Lung (tissue), 4 donors: ENCODE results near the genes SYNM, LRRC28 and ADAMTS17.

DNA sequence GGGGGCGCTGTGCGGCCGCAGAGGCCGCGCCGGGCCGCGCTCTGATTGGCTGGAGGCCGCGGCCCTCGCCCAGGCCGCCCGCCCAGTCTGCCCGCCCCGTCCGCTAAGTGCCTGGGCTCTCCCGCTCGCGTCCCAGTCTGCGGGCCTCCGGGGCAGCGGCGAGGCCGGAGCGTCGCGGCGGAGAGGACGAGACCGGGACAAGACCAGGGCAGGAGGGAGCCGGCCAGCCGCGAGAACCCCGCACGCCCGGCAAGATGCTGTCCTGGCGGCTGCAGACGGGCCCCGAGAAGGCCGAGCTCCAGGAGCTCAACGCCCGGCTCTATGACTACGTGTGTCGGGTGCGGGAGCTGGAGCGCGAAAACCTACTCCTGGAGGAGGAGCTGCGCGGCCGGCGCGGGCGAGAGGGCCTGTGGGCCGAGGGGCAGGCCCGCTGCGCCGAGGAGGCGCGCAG is at the start of gene SYNM:
Gene SYNM, plus strand, starts transcription at position 135 of the 451 bp plus-strand sequence.
- PRO-cap, result unidirectional peak, plus-strand start at position 135 of the sequence
- RAMPAGE, long total RNA, result no peak
- RRBS, result 3% methylated on average over 29 of the region's 59 CpGs

- PRO-cap, result bidirectional peak, plus-strand start at chr15:99251516, minus-strand start at chr15:99251217
- RAMPAGE, long total RNA, result no peak
- RRBS, result under 1% methylated on average over 10 of the region's 68 CpGs
Measured at GRCh38 chr15:99250641-99251590, at the start of gene LRRC28. LRRC28 (plus strand) TSS chr15:99251481.

DNA sequence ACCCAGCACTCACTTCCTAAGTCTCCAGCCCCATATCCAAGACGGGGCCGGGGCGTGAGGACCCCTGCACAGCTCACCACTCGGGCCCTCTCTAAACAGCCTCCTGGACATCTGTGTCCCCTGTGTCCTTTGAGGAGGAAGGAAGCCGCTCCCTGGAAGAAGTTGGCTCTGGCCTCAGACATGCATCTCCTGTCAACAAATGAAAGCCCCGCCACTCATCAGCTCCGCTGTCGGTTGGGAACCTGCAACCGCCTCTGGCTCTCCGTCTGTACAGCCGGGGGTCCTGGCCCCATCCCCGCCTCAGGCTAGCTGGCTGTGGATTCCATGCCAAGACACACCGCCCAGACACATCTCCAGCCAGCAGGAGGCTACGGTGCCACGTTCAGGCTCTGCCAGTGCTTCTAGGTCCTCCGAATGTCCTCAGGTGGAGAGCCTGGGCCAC is 140.0 kb upstream of the MEF2A start:
- PRO-cap, result no peak
- RAMPAGE, long total RNA, result no peak
- RRBS, result no CpG with 5 or more reads among the region's 16 CpGs

- PRO-cap, result no peak
- RAMPAGE, long total RNA, result no peak
- RRBS, result 52% methylated on average over 5 of the region's 13 CpGs
Measured at GRCh38 chr15:99437798-99438235, 128.0 kb upstream of the MEF2A start.

- PRO-cap, result no peak
- RAMPAGE, long total RNA, result no peak
- RRBS, result no CpG with 5 or more reads among the region's 20 CpGs
Measured at GRCh38 chr15:99454688-99455457, 110.9 kb upstream of the MEF2A start.

- PRO-cap, result no peak
- RAMPAGE, long total RNA, result no peak
- RRBS, result no CpG with 5 or more reads among the region's 17 CpGs
Measured at GRCh38 chr15:99476460-99477073, 89.2 kb upstream of the MEF2A start.

DNA sequence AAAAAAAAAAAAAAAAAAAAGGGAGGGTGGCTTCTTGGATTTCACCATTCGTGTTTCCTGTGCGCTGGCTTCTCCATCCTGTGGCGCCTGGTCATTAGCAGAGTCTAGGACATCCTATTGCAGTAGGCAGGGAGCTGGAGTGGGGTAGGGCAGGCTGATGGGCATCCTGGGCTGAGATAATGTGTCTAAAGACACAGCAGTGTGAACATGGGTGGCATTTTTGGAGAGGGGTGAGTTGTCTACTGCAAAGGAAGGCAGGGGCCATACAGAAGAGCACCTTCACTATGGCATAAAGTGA is 65.5 kb upstream of the MEF2A start:
- PRO-cap, result no peak
- RAMPAGE, long total RNA, result no peak
- RRBS, result no CpG with 5 or more reads among the region's 3 CpGs

DNA sequence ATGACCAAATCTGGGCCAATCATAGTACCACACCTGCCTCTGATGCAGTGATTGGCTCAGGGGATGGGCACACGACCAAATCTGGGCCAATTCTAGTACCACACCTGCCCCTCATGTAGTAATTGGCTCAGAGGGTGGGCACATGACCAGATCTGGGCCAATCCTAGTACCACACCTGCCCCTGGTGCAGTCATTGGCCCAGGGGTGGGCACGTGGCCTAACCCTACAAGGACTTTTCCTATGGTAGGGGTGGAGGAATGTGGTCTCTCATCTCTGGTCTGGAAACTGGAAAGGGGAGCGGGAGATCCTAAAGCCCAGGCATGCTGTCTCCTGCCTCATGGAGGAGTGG is 56.9 kb upstream of the MEF2A start:
- PRO-cap, result no peak
- RAMPAGE, long total RNA, result no peak
- RRBS, result no CpG with 5 or more reads among the region's 3 CpGs

DNA sequence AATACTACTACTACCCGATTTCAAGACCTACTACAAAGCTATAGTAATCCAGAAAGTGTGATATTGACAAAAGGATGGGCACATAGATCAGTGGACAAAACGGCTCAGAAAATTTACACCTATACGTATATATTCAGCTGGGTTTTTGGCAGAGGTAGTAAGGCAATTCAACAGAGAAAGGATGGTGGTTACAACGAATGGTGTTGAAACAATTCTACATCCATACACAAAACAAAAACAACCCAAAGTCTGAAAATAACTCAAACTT is 35.5 kb downstream of the LYSMD4 start:
- PRO-cap, result no peak
- RAMPAGE, long total RNA, result no peak
- RRBS, result no CpG with 5 or more reads among the region's 4 CpGs

DNA sequence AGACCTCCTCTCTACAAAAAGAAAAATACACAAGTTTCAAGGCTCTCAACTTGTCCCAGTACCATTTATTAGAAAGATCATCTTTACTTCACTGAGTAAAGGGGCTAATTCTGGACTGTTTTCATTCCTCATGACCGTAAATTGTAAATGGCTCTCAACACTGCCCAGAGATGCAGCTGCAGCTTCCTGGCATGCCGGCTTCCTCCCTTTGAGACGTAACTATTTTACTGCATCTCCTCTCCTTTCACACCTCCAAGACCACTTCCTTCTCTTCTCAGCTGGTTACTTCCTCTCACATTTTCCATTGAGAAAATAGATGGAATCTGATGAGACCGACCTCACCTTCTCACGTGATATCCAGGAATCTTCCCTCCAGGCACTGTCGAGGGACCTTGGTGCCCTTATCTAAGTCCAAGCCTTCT is 12.8 kb downstream of the LYSMD4 start:
- PRO-cap, result no peak
- RAMPAGE, long total RNA, result no peak
- RRBS, result no CpG with 5 or more reads among the region's 6 CpGs

- PRO-cap, result unidirectional peak, plus-strand start at chr15:100114299
- RAMPAGE, long total RNA, result no peak
- RRBS, result no CpG with 5 or more reads among the region's 8 CpGs
Measured at GRCh38 chr15:100114020-100114455, 227.7 kb downstream of the ADAMTS17 start.

DNA sequence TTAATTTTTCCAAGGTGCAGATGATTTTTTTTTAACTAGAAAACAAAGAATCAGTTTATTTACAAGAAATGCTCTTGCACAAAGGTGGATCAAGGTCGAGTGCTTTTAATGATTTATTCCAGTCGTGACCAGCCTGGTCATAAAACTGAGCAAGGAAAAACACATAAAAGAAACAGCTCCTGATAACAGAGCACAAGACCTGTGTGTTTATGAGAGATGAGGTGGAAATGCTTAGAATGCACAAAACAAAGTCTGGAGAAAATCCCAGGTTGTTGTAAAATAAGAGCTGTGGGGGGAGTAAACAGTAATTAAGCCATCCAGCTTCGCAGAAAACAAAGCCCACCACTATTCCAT is 139.5 kb downstream of the ADAMTS17 start:
- PRO-cap, result no peak
- RAMPAGE, long total RNA, result no peak
- RRBS, result no CpG with 5 or more reads among the region's 3 CpGs

- PRO-cap, result unidirectional peak, minus-strand start at chr15:100342001
- RAMPAGE, long total RNA, result no peak
- RRBS, result 2% methylated on average over 21 of the region's 52 CpGs
Measured at GRCh38 chr15:100341799-100342553, at the start of gene ADAMTS17. ADAMTS17 (minus strand) TSS chr15:100341975.

DNA sequence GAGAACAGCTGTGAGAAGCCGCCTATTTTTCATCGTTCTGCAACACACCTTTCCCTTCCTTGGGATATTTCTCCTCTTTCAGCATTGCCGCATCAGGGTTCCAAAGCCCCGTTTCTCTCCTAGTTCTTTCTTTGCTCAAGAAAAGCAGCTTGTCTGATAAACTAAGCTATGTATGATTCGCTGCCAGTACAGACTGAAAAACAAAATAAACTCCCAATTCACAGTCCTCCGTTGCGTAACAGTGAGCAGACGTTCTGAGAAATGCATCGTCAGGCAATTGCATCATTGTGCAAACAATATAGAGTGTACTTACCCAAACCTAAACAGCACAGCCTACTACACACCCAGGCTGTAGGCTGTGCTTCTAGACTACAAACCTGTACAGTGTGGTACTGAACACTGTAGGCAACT is 8.8 kb upstream of the ADAMTS17 start:
- PRO-cap, result no peak
- RAMPAGE, long total RNA, result no peak
- RRBS, result no CpG with 5 or more reads among the region's 9 CpGs

DNA sequence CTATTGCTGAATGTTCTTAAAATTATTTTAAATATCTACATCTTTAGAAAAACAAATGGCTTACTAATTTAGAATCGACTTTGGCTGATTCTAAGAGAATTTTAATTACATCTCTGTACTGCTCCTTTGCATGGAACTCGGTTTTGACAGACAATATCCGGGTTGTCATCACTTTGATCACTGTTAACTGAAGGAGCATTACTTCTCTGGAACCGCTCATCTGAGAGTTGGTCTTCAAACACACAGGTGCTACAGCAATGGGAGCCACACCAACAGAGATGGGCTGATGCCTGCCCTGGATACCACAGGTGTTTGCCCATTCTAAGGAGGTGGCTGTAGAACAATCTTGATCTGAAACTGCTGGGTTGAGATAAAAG is 21.6 kb downstream of the LINS1 start:
- PRO-cap, result no peak
- RAMPAGE, long total RNA, result no peak
- RRBS, result no CpG with 5 or more reads among the region's 4 CpGs

GRCh38 chr15:100878657-100878945 is 1.0 kb upstream of the ALDH1A3 start:
- PRO-cap, result no peak
- RAMPAGE, long total RNA, result no peak
- RRBS, result no CpG with 5 or more reads among the region's 10 CpGs

- PRO-cap, result no peak
- RAMPAGE, long total RNA, result no peak
- RRBS, result no CpG with 5 or more reads among the region's 4 CpGs
Measured at GRCh38 chr15:101184014-101184331, 67.9 kb downstream of the CHSY1 start.

- PRO-cap, result no peak
- RAMPAGE, long total RNA, result no peak
- RRBS, result no CpG with 5 or more reads among the region's 8 CpGs
Measured at GRCh38 chr15:101247239-101247906, 4.5 kb downstream of the CHSY1 start.

- PRO-cap, result no peak
- RAMPAGE, long total RNA, result no peak
- RRBS, result no CpG with 5 or more reads among the region's 7 CpGs
Measured at GRCh38 chr15:101384638-101385240, 89.7 kb upstream of the SNRPA1 start.

- PRO-cap, result no peak
- RAMPAGE, long total RNA, result no peak
- RRBS, result 77% methylated on average over 4 of the region's 10 CpGs
Measured at GRCh38 chr15:101443878-101444516, 45.5 kb downstream of the PCSK6 start.